Foreskin keratinocyte (primary cell): Measurements from ENCODE around the gene FIBCD1.

- RAMPAGE, total RNA, result no peak
Observed at GRCh38 chr9:129951080-129951626, 91.8 kb downstream of the FNBP1 start.

- RAMPAGE, total RNA, result no peak
Observed at GRCh38 chr9:130000379-130000719, 42.6 kb downstream of the FNBP1 start.

GRCh38 chr9:130184960-130185957 is 13.1 kb downstream of the NCS1 start:
- RAMPAGE, total RNA, result no peak

- RAMPAGE, total RNA, result no peak
Observed at GRCh38 chr9:130215524-130216044, 43.4 kb downstream of the NCS1 start.

DNA sequence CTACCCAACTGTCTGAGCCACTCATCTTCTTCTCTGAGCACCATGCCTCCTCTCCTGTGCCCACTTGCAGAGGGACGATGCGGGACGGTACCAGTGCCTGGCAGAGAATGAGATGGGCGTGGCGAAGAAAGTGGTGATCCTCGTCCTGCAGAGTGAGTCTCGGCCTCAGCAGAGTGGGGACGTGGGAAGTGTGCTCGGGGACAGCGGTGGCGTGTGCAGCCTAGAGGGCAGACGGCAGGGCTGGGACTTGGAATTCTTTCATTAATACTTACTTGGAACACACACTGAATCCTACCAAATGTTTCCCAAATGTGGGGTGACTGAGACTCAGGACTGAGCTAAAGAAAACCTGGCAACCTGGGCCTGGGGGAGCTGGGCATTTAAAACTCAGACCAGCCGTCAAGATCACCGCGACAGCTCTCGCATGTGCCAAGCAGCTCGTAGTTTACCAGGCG is 34.2 kb upstream of the ASS1 start:
- RAMPAGE, total RNA, result no peak

DNA sequence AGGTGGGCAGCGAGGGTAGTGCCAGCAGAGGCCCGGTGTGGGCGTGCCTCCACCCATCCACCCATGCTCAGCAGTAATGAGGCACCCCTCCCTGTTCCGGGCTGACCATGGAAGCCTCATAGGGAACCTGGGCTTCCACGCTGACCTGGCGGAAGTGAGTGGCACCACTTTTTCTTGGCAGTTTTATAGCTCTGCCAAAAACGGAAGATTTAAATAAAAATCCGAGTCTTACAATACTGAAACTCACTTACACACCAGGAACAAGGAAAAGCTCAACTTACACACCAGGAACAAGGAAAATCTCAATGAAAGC is 30.6 kb upstream of the ASS1 start:
- RAMPAGE, total RNA, result no peak

DNA sequence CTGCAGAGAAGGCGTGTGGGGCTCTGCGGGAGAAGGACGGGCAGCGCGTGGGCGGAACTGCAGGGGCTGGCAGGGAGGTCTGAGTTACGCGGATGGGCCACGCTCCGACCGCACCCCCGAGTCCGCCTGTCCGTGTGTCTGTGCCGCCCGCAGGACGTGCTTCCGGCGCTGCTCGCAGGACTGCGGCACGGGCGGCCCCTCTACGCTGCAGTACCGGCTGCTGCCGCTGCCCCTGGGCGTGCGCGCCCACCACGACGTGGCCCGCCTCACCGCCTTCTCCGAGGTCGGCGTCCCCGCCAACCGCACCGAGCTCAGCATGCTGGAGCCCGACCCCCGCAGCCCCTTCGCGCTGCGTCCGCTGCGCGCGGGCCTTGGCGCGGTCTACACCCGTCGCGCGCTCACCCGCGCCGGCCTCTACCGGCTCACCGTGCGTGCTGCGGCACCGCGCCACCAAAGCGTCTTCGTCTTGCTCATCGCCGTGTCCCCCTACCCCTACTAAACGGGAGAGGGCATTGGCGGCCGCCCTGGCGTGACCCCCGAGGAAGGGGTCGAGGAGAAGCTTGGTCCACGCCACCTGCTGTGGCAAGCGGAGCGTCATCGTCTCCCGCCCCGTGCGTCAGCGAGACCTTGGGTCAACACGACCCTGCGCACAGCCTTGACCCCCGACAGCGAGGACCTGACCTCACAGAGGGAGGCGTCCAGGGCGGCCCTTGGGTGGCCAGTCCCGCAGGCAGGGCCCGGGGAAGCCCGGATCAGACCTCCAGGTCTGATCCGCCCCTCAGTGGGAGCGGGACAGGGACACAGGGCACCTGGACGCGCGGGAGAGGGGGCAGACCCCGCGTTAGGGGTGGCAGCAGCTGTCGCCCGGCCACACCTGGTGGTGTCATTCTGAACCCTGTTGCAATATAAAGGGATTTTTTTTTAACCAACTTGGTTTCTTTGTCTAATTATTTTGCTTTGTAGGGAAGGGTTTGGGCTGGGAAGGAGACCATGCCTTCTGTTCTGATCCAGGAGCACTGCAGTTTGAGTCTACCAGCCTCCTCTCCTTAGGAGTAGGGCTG is 11.2 kb upstream of the ASS1 start:
- RAMPAGE, total RNA, result no peak

GRCh38 chr9:130438618-130439163 is 6.1 kb upstream of the ASS1 start:
- RAMPAGE, total RNA, result no peak

DNA sequence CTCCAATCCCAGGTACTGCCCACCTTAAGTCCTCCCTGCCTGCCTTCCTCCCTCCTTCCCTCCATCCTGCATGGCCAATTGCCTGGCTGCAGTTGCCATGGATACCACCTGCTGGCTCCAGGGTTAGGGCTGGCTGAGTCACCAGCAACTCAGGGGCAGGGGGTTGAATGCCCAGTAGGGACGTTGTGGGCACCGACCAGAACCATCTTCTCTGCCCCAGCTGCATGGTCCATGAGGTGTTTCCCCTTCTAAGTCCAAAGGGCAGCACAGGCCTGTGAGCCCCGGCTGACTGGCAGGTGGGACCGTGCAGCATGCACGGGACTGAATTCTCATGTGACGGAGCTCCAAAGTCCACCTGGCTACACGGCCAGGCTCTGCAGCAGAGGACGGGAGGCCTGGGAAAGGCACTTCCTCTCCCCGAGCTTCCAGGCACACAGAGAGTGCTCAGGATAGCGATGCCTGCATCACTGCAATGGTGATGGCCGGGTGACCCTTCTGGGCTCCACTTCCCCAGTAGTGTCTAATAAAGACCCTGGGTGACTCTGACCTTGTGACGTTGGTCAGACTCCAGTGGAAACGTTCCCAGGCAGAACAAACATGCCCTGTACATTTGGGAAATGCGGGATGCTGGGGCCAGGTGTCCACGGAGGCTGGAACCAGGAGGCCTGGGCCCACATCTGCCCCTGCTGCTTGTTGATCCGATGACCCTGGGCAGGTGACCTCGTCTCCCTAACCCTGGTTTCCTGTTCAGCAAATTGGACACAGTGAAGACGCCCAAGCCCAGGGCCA is 5.8 kb downstream of the ASS1 start:
- RAMPAGE, total RNA, result no peak

- RAMPAGE, total RNA, result no peak
Observed at GRCh38 chr9:130466780-130467163, 22.0 kb downstream of the ASS1 start.

DNA sequence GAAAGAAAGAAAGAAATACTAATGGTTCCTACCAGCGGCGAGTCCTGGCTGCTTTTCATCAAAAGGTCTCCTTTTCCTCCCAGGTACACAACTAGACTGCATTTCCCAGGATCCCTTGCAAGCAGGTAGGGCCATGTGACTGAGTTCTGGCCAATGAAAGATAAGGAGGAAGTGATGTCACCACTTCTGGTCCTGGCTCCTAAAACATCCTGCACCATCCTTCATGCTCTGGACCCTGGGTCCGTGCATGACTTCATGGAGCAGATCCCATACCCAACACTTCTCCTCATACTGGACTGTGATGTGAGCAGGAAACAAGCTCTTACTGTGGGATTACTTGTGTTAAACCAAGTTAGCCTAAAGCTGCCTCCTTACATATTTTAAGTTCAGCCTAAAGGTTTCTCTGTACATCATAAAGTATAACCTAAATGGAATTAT is 30.2 kb upstream of the FUBP3 start:
- RAMPAGE, total RNA, result no peak

- RAMPAGE, total RNA, result no peak
Observed at GRCh38 chr9:130681937-130682357, 11.6 kb upstream of the EXOSC2 start.

DNA sequence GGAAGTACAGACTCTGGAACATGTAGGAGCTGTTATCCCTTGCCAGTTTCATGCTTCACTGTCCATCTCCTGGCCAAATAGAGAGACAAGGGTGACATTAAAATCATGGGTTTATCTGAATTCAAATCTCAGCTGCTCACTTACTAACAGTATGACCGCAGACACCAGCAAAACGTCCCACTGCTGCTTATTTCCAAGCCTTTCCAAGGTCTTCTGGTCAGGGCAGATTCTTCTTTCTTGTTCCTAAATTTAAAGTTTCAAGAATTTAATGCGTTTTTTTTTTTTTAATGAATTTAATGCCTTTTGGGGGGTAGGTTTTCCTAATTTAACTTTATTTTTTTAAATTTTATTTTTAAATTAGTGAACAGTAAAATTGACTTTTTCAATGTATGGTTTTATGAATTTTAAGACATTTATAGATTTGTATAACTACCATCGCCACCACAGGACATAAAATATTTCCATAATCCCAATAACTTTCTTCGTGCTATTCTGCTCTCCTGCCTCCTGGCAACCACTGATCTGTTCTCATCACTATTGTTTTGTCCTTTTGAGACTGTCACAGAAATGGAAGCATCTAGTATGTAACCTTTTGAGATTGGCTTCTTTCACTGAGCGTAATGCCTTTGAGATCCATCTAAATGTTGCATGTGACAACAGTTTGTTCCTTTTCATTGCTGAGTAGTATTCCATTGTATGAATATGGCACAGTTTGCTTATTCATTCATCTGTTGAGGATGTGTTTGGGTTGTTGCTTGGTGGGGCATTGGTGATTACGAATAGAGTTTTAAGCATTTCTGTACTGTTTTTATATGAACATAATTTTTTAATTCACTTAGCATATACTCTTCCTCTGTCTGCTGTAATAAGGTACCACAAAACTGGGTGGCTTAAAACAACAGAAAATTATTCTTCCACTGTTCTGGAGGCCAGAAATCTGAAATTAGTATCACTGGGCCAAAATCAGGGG is 52.7 kb downstream of the EXOSC2 start:
- RAMPAGE, total RNA, result no peak

DNA sequence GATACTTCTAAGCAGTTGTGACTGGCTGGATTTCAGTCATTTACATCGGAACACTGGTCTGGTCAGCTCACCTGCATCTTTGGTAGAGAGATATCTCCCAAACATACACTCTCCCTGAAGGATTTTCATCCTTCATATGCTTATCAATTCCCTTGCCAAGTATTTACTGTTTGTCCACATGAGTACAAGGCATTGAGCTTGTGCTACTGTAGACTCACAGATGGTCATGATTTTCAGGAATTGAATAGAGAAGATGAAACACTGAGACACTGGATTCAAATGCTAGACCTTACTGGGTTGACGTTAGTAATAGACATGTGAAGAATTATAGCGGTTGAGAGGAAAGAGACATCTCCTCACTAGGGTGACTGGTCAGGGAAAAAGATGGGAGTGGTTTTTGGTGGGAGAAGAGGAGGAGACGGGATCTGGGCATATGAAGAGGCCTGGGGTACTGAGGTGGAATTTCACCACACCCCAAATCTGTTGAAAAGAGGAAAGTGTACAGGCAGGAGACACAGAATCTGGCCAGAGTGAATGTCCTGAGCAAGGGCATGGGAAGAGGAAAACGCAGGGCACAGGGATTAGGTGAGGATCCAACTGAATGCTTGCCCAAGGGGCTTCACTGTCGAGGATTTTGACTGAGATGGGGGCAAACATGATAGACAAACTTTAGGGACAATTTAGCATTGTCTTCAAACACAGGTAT is 62.7 kb upstream of the ABL1 start:
- RAMPAGE, total RNA, result no peak

DNA sequence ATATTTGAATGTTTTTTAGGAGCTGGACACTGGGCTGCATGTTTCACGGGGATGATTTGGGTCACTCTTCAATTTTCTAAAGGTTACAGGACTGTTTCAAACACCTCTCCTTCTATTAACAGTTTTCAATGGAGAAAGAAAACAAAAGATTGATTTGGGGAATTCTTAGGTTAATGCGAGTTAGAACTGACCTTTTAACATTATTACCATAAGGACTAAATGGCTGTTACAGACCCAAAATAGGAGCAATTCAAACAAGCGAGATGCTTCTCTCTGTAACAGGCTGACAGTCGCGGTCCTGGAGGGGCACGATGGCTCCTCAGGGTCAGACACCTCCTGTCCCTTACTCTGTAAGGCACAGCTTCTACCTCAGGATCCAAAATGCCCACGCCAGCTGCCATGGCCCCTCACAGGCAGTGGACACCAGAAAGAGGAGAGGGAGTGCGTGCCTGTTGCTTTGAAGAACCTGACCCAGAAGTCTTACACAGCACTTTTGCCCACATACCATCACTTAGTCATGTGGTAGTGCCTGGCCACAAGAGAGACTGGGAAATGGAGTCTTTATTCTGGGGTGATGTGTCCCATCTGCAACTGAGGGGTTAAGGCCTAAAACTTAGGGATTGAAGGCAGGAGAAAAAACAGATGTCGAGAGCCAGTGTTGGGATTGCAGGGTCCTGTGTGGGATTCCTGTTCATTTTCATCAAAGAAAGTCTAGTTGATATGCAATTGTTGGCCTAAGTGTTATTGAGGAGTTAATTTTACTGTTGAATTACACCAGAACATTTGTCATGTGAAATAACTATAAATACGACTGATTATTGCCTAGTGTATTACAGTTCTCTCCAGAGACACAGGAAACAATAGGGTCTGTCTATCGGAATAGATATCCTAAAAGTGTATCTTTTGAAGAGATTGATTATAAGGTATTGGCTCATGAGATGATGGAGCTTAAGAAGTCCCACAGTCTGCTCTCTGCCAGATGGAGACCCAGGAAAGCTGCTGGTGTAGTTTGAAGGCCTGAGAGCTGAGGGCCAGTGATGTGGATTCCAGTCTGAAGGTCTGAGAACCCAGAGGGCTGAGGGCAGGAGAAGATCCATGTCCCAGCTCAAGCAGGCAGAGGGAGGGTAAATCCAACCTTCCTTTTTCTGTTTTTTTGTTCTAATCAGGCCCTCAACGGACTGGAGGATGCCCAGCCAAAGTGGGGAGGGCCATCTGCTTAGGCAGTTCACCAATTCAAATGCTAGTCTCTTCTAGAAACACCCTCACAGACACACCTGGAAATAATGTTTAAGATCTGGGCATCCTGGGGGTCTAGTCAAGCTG is 11.4 kb upstream of the ABL1 start:
- RAMPAGE, total RNA, result no peak

- RAMPAGE, total RNA, result no peak
Observed at GRCh38 chr9:130842978-130843782, 8.1 kb downstream of the ABL1 start.

DNA sequence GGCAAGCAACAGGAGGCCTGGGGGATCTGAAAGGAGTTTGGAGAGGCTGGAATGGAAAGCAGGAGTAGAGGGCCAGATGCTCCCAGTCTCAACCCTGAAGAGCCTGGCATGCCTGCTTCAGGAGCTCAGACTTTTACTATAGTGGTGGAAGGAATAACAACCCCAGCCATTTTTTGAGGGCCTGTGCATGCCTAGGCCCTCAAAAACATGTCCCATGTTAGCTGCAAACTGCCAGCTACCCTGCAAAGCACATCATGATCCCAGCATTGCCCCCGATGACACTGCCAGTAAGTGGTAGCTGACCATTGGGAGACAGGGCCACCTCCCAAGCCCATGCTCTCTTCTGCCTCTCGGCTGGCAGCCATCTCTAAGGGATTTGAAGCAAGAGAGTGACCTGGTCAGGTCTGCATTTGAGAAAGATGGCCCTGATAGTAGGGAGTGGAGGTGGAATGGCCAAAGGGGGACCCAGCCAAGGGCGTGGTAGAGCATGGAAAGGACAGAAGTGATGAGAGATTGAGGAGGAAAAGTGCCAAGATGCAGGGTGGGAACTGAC is 8.8 kb downstream of the ABL1 start:
- RAMPAGE, total RNA, result no peak

- RAMPAGE, total RNA, result no peak
Observed at GRCh38 chr9:130938321-130939523, at the start of gene FIBCD1. FIBCD1 (minus strand) TSS chr9:130939247.

GRCh38 chr9:131094637-131095077 is 1.7 kb upstream of the AIF1L start:
- RAMPAGE, total RNA, result no peak

- RAMPAGE, total RNA, result no peak
Observed at GRCh38 chr9:131096715-131097234, 444 bp downstream of the AIF1L start.